Breast epithelium (tissue), 2 donors: ENCODE measurements around a stretch of chr18.

- PRO-cap = no peak
- RAMPAGE, long total RNA, 2 experiments = no peak in any of the 2 experiments
Observed at GRCh38 chr18:12373565-12374271, 3.3 kb downstream of the AFG3L2 start.

- PRO-cap = unidirectional peak, plus-strand start at chr18:12679450
- RAMPAGE, long total RNA, 2 experiments = no peak in any of the 2 experiments
Observed at GRCh38 chr18:12678947-12679530, 21.1 kb upstream of the SPIRE1 start.

DNA sequence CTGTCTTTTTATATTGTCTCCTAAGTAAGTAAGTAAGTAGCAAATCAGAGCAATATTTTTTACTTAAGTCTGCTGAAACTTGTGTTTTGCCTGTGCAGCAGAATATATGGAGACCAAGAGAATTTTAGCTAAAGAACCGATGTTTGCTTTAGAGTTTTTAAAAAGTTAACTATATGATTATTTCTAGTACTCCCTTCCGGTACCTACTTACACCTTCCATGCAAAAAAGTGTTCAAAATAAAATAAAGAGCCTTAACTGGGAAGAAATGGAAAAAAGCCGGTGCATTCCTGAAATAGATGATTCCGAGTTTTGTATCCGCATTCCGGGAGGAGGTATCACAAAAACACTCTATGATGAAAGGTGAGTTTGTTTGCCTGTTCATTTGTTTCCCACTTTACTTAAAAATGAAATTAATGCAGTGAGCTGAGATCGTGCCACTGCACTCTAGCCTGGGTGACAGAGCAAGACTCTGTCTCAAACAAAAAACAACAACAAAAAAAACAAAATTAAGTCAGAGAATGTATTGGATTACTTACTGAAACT is 17.6 kb downstream of the PSMG2 start:
- PRO-cap = no peak
- RAMPAGE, long total RNA, 2 experiments = no peak in any of the 2 experiments

DNA sequence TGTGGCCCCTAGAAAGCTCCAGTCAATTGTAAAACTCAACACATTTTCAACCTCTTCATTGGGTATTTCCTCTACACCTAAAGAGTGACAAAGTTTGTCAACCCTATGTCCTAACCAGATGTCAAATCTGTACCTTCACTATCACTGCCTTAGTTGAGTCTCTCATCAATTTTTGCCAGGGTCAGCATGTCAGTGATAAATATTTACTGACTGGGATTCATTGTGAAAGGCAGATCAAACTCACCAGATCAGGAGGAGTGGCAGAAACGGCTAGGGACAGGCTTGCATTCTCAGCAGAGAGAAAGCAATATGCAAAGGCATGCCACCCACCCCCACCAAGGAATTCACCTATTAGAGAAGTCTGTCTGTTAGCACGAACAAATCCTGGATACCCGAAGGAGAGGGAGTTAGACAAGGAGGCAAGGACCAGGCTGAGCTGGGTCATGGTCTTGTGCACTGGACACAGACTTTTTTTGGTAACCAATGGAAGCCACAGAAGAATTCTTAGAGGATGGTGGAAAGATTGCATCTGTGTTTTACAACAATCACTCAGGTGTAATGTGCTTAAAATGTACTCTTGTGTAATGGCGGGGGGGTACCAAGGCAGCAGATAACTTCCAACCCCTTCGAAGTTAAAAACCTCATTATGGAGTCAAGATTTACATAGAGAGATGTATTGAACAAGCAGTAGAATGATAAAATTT is 62.5 kb downstream of the PTPN2 start:
- PRO-cap = no peak
- RAMPAGE, long total RNA, 2 experiments = no peak in any of the 2 experiments

DNA sequence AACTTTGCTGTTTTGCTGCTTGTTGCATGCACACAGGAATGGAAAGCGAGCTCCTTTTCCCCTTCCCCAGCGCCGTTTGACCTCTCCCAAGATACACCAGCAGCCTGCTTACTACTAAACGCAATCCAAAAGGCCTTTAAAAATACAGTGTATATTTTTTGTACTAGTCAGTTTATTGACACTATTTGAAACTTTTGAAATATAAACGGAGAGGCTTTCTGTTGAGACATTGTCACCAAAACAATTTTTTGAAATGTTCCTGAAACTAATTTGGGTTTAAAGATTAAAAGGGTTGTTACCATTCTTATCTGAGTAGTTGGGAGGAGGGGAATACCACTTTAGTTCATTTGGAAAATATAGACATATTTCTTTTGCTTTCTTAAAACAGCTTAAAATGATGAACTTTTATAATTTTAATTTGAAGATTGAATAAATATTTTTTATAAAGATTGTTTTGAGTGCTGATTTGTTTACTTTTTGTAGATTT is 5.8 kb upstream of the CEP192 start:
- PRO-cap = no peak
- RAMPAGE, long total RNA, 2 experiments = no peak in any of the 2 experiments

DNA sequence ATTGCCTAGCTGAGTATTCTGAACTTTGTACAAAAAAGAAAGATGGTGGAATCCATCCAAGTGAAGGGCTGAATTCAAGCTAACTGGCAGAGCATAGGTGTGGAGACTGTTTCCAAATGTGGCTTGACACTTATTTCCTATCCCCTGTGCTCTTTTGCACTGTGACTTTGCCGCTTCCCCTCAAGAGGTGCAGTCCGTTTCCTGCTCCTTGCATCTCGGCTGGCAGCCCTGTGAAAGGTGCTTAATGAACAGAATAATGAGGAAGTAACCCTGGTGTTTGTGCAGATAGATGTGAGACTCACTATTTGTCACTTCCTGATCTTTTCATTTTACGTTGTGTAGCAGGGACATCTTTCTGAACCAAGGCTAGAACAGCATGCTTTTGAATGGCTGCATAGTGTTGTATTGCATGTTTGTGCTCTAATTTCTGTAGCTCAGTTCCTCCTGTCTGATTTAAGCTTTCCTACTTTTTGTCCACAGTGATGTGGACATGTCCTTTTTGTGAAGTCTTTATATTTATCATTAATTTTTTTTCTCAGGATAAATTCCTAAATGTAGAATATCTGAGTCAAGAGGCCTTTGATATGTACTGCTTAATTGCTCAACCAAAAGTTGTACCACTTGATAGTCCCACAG is 60.9 kb downstream of the CEP192 start:
- PRO-cap = no peak
- RAMPAGE, long total RNA, 2 experiments = no peak in any of the 2 experiments

GRCh38 chr18:13216058-13216667 is 2.4 kb upstream of the LDLRAD4 start:
- PRO-cap = no peak
- RAMPAGE, long total RNA, 2 experiments = no peak in any of the 2 experiments

DNA sequence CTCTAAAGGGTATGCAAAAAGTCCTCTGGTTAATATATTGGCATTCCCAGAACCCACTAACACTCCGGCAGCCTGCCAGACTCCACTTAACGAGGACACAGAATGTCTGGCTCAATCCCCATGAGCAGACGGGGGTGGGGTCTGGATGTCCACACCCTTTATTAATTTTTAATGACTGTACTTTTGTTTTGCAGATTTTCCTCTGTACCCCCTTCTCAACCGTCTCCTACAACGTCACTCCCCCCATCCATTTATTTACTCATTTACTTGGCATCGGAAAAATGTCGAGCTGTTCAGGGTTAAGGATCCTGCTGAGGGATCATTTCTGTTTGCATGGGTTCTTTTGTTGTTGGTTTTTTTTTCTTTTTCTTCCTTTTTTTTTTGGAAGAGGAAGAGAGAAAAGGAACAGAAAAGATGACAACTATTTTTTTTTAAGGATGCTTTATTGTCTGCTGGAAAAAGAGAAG is 3.4 kb downstream of the LDLRAD4 start:
- PRO-cap = no peak
- RAMPAGE, long total RNA, 2 experiments = no peak in any of the 2 experiments

GRCh38 chr18:13435850-13436499 is 217.4 kb downstream of the LDLRAD4 start:
- PRO-cap = no peak
- RAMPAGE, long total RNA, 2 experiments = no peak in any of the 2 experiments

DNA sequence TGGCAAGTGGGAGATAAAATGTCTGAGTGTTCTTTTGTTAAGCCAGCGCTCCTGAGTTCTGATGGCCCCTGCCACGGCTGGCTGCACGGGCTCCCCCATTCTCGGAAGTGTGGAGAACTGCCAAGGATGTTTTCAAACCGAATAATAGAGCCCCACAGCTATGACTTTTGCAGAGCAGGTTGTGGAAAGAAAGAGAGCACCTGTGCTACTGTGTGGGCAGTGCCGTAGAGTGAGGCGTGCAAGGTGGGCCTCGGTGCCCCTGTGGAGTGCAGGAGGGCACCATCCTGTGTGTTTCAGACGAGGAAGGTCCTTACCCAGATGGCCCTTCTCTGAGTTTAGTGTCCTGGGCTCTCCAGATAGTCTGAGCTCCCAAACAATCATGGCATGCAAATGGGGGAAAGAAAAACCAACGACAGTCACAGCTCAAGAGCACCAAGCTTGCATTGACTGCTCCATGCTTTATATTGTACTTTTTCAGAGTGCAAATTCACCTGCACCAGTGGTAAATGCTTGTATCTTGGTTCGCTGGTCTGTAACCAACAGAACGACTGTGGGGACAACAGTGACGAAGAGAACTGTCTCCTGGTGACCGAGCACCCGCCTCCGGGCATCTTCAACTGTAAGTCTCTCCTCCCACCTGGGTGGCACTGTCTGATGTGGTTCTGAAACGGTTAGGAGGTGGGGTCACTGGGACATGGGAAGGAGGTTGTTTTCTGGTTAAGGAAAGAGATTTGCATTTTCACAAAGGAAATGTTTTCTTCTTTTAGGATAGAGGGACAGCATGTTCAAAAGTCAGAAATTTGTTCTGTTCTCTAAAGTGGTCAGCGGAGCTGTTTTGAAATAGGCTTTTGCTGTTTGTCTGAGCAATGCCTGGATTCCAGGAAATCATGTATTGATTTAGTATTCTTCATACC is 219.5 kb downstream of the LDLRAD4 start:
- PRO-cap = no peak
- RAMPAGE, long total RNA, 2 experiments = no peak in any of the 2 experiments

GRCh38 chr18:13470425-13471029 is 252.0 kb downstream of the LDLRAD4 start:
- PRO-cap = no peak
- RAMPAGE, long total RNA, 2 experiments = no peak in any of the 2 experiments

GRCh38 chr18:13543309-13543669 is 183.1 kb downstream of the FAM210A start:
- PRO-cap = no peak
- RAMPAGE, long total RNA, 2 experiments = no peak in any of the 2 experiments

- PRO-cap = no peak
- RAMPAGE, long total RNA, 2 experiments = no peak in any of the 2 experiments
Observed at GRCh38 chr18:13549022-13550092, 177.0 kb downstream of the FAM210A start.

DNA sequence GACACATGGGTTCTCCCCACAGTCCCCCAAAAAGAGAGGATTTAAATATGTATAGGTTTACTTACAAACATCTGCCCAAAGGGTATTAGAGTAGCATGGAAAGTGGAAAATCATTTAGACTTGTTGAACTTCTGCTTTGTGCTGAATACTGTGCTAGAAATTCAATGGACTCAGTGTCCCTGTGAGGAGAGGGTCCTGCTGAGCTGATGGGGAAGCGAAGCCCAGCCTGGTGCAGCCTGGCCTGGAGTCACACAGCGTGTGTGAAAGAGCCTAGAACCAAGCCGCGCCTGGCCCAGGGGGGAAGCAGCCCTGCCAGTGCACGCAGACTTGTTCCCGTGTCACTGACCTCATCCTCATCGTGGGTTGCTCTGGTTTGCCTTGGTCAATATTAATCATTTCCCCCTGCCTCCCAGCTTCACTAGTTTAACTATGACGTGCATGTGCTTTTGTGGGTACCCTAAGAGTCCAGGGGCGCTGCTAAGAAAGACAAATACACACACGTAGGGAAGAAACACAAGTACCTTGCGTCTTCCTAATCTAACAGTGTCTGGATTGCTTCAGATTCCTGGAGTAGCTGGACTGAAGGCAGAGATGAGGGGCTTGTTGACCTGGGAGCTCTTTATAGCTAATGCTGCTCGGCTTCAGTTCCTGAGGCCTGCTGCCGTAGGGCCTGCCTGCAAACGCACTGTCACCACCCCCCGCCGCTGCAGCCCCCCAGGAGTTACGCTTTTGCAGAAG is 159.4 kb downstream of the FAM210A start:
- PRO-cap = unidirectional peak, minus-strand start at position 262 of the sequence
- RAMPAGE, long total RNA, 2 experiments = no peak in any of the 2 experiments

DNA sequence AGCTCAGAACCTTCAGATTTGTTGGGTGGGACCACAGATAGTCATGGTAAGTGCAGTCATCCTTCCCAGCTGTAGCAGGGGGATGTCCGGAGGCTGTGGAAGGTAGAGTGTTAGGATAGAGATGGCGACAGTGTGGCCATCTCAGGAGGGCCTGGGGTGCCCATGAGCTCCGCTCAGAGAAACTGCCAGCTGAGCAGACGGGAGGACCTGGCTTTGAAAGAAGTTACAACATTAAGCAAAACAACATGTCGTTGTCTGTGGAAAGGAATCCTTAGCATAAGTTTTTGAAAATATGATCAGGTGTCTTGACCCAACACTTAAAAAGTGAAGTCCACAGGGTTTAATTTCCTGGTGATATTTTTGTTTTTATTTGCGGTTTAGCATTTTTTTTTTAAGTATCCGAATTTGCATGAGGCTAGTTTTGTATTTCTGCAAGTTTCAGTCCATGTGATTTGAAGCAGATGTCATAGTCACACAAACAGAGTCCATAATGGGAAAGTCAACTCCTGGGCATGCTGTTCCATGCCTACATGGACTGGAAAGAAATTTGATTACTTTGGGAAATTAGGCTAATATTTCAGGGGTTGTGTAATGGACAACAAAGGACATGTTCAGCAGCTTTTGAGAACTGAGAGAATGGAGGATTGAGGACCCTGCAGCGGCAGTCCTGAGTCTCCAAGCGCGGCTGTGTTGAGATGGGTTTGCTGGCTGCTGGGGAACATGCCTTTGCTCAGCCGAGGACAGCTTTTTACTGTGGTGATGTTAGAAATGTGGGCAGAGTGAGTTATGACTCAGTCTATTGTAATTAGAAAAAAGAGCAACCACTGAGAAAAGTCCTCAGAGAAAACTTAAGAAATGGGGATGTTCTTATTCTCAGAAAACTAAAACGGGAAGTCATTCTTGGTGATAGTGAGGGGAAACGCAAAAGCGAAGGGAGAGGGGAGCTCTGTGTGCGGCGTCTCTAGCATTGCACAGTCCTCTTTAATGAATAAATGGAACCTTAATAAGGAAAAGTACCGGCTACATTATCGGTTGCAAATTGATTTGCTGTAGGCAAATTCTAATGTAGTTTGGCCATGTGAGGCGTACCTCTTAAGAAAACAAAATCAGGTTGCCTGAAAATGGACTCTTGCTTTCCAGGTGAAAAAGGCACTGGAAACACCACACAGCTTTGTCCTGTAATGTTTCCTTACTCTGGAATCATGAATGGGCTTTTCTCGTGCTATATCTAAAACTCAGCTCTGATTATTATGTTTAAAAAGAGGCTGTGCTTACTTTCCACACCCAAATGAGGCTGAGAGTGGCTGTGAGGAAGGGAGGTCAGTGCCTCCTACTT is 149.2 kb downstream of the FAM210A start:
- PRO-cap = no peak
- RAMPAGE, long total RNA, 2 experiments = no peak in any of the 2 experiments

DNA sequence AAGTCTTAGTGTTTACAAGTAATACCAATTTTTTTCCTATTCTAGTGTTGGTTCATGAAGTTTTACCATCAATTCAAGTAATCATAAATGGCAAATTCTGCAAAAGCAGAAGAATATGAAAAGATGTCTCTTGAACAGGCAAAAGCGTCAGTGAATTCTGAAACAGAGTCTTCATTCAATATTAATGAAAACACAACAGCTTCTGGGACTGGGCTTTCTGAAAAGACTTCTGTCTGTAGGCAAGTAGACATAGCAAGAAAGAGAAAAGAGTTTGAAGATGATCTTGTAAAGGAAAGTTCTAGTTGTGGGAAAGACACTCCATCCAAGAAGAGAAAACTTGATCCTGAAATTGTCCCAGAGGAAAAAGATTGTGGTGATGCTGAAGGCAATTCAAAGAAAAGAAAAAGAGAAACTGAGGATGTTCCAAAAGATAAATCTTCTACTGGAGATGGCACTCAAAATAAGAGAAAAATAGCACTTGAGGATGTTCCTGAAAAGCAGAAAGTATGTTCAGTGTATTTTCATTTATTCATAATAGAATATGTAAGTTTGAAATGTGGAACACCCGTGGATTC is 5.0 kb downstream of the RNMT start:
- PRO-cap = no peak
- RAMPAGE, long total RNA, 2 experiments = no peak in any of the 2 experiments

GRCh38 chr18:13868809-13869362 is 44.9 kb downstream of the MC5R start:
- PRO-cap = no peak
- RAMPAGE, long total RNA, 2 experiments = no peak in any of the 2 experiments

GRCh38 chr18:14430455-14431728 is 112.5 kb downstream of the POTEC start:
- PRO-cap = unidirectional peak, plus-strand start at chr18:14431083; unidirectional peak, minus-strand start at chr18:14431335
- RAMPAGE, long total RNA, 2 experiments = no peak in any of the 2 experiments

GRCh38 chr18:14688391-14688866 is 59.5 kb upstream of the ANKRD30B start:
- PRO-cap = no peak
- RAMPAGE, long total RNA, 2 experiments = no peak in any of the 2 experiments

GRCh38 chr18:15197436-15198060 is 449.6 kb downstream of the ANKRD30B start:
- PRO-cap = no peak
- RAMPAGE, long total RNA, 2 experiments = no peak in any of the 2 experiments